Gastroesophageal sphincter (tissue), 4 donors: ENCODE measurements around a stretch of chr20.

DNA sequence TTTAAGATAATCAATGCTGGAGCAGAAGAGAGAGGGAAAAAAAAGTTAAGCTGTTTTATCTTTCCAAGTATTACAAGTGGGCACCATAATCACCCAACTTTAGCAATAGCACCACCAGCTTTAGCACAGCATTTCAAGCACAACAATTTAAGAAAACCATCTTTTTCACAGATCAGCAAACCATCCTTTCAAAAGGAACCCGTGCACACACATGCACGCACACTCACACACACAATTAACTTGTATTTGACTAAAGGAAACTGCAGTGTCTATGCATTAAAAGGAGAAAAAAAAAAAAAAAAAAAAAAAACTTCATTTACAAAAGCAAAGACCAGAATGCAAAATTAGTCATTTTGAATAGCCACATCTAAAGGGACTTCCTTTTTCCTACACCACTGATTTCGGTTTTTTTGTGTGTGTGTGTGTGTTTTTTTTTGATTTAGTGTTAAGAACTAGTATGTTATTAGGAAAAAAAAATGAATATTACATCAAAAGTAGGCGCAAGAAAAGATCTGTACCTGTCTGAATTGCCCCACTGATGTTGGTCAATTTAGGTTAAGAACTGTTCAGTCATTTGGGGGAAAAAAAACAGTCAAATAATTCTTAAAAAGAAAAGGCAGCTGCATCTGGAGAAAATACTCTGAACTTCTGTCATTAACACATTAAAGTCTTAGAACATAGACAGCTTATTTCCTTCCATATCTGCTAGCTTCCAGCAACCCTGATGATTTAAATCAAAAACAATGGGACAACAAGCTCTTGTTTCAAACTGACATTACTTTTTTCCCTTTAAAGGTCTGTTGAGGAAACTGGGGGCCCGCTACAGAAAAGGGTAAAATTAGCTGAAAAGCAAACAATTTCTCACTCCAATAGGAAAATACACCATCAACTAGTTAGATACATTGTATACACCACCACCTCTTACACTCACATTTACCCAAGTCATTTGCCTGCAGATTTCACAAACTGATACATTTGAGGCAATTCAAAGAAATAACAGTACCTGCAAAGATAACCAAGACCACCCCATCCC lies 6.1 kb downstream of the ZMYND8 start:
- PRO-cap, result unidirectional peak, plus-strand start at position 347 of the sequence
- RAMPAGE, long total RNA, 4 experiments, result no peak in any of the 4 experiments

GRCh38 chr20:47411111-47411649 lies 54.7 kb upstream of the ZMYND8 start:
- PRO-cap, result bidirectional peak, plus-strand start at chr20:47411498, minus-strand start at chr20:47411338
- RAMPAGE, long total RNA, 4 experiments, result no peak in any of the 4 experiments

DNA sequence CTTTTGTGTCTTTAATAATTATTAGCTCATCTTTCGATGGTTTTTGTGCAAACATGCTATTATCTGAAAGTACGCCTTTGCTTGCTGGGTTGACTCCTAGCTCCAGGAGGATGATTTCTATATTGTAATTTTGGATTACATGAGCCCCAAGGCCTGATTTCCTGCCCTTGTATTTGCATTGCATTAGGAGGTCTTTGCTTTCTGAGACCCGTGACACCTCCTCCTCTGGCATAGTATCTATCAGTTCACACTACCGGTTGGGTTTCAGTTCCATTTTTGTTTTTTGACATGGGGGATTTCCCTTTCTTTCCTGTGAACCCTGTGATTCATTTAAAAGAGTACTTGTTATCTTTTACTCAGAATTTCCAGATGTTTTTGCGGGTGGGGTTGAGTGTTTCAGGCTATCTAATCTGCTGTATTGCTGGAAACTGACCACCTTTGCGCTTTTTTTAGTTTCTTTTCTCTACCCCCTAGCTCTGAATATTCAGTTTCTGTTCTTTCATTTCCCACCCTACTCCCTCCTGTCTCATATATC lies 14.6 kb upstream of the NCOA3 start:
- PRO-cap, result no peak
- RAMPAGE, long total RNA, 4 experiments, result no peak in any of the 4 experiments

DNA sequence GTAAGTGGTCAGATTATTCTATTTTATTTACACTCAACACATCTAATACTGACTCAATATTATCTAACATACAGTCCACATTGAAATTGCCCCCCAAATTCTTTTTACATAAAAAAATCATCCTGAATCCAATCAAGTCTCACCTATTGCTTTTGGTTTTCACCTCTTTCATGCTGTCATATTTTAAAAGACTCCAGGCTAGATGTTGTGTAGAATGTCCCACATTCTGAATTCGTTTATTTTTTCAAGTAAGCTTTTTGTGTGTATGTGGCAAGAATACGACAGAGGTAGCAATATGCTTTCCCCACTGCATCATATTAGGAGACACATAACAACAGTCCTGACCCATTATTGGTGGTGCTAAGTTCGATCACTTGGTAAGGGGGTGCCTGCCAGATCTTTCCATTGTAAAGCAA lies 712 bp upstream of the NCOA3 start:
- PRO-cap, result no peak
- RAMPAGE, long total RNA, 4 experiments, result no peak in any of the 4 experiments

DNA sequence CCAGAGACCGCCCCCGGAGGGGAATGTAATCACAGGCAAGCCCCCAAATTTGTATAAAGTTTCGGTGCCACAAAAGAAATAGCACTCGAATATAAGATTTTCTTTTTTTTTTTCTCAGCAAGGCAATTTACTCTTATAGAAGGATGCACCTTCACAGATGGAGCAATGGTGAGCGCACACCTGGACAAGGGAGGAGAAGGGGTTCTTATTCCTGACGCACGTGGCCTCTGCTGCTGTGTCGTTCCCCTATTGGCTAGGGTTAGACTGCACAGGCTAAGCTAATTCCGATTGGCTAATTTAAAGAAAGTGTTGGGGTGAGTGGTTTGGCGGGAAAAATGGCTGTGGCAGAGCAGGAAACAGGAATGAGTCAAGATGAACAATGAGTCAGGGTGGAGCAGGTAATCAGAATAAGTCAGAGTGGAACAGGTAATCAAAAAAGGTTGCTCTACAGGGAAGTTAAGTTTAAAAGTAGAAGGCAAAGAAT lies 19.6 kb downstream of the NCOA3 start:
- PRO-cap, result no peak
- RAMPAGE, long total RNA, 4 experiments, result no peak in any of the 4 experiments

DNA sequence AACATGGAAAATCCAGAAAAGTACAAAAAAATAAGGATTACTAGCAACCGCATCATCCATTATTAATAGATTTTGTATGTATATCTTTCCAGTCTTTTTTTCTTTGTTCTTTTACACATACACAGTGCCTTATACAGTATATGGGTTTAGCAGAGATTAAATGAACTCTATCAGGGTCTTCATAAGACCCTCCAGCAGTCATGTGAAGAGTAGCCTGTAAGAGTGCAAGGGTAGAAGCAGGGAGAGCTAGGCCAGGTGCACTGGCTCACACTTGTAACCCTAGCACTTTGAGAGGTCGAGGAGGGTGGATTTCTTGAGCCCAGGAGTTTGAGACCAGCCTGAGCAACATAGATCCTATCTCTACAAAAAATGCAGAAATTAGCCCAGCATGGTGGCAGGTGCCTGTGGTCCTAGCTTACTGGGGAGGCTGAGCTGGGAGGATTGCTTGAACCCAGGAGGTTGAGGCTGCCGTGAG lies 31.7 kb downstream of the NCOA3 start:
- PRO-cap, result no peak
- RAMPAGE, long total RNA, 4 experiments, result no peak in any of the 4 experiments

GRCh38 chr20:47576389-47577206 lies 74.9 kb downstream of the NCOA3 start:
- PRO-cap, result unidirectional peak, plus-strand start at chr20:47576901
- RAMPAGE, long total RNA, 4 experiments, result no peak in any of the 4 experiments

- PRO-cap, result no peak
- RAMPAGE, long total RNA, 4 experiments, result no peak in any of the 4 experiments
Observed at GRCh38 chr20:47678679-47679054, 106.6 kb downstream of the SULF2 start.

DNA sequence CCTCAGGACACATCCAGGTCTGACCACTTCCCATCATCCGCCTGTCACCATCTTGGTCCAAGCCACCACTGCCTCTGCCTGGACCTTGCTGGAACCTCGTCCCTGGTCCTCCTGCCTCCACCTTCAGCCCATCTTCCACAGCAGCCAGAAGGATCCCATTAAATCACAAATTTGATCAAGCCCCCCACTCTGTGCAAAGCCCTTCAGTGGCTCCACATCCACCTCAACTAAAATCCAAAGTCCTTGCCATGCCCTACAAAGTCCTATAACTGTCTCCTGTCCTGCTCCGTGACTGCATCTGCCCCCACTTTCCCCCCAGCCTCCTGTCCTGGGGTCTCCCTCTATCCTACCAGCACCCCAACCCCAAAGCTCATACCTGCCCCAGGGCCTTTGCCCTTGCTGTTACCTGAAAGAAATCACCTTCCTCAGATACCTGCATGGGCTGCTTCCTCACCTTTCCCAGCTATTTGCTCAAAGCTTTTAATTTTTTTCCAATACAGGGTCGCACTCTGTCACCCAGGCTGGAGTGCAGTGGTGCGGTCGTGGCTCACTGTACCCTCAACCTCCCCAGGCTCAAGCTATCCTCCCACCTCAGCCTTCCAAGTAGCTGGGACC lies 70.7 kb downstream of the SULF2 start:
- PRO-cap, result no peak
- RAMPAGE, long total RNA, 4 experiments, result no peak in any of the 4 experiments

GRCh38 chr20:47785838-47786962 lies 919 bp upstream of the SULF2 start:
- PRO-cap, result bidirectional peak, plus-strand start at chr20:47786058, minus-strand start at chr20:47786049; bidirectional peak, plus-strand start at chr20:47786472, minus-strand start at chr20:47786365; bidirectional peak, plus-strand start at chr20:47786756, minus-strand start at chr20:47786559
- RAMPAGE, long total RNA, 4 experiments, result start-site peak on the minus strand in 3 of 4 experiments, at chr20:47785970-47786585 at its widest, 14 to 215 reads per replicate

GRCh38 chr20:47797048-47797463 lies 11.8 kb upstream of the SULF2 start:
- PRO-cap, result no peak
- RAMPAGE, long total RNA, 4 experiments, result no peak in any of the 4 experiments

GRCh38 chr20:47809705-47810250 lies 24.5 kb upstream of the SULF2 start:
- PRO-cap, result no peak
- RAMPAGE, long total RNA, 4 experiments, result no peak in any of the 4 experiments

- PRO-cap, result no peak
- RAMPAGE, long total RNA, 4 experiments, result no peak in any of the 4 experiments
Observed at GRCh38 chr20:47844170-47844865, 59.0 kb upstream of the SULF2 start.

DNA sequence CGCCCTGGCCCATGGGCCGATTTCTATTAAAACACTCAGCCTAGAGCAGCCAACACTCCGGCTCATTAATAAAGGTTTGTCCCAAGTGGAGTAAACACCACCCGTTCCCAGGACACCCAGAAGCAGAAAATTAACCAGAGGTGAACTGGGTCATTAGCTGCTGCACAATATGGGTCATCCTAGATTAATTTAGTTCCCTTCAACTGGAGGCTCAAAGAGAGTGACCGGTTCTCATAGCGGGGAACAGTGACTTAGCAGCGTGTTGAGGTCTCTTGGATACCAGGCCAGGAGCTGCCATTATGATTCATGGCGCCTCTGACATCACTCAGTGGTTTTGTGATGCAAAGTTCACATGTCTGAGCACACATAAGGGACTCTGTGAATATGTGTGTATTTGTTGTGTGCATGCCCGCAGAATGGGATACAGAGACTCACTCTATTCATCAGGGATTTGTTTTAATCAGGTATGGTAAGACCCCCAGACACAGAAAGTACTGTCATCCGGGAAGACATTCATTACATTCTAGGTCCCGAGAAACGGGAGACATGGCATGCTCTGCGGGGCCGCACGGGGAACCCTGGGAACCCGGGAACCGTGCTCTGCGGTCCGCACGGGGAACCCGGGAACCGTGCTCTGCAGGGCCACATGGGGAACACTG lies 165.3 kb upstream of the SULF2 start:
- PRO-cap, result no peak
- RAMPAGE, long total RNA, 4 experiments, result no peak in any of the 4 experiments

GRCh38 chr20:48372724-48373431 lies 454.9 kb downstream of the PREX1 start:
- PRO-cap, result no peak
- RAMPAGE, long total RNA, 4 experiments, result no peak in any of the 4 experiments

DNA sequence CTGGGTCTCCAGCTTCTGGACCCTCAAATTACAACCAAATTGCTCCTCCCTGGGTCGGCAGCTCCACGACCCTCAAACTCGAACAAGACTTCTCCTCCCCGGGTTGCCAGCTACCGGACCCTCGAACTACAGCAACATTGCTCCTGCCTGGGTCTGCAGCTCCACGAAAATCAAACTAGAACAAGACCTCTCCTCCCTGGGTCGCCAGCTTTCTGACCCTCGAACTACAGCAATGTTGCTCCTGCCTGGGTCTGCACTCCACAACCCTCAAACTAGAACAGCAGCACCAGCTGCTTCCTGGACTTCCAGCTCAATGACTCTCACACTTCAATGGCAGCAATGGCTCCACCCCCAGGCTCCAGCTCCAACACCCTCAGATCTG lies 311.6 kb downstream of the PREX1 start:
- PRO-cap, result no peak
- RAMPAGE, long total RNA, 4 experiments, result no peak in any of the 4 experiments

- PRO-cap, result no peak
- RAMPAGE, long total RNA, 4 experiments, result no peak in any of the 4 experiments
Observed at GRCh38 chr20:48682355-48683180, 145.2 kb downstream of the PREX1 start.

- PRO-cap, result no peak
- RAMPAGE, long total RNA, 4 experiments, result no peak in any of the 4 experiments
Observed at GRCh38 chr20:48686918-48687587, 140.7 kb downstream of the PREX1 start.

DNA sequence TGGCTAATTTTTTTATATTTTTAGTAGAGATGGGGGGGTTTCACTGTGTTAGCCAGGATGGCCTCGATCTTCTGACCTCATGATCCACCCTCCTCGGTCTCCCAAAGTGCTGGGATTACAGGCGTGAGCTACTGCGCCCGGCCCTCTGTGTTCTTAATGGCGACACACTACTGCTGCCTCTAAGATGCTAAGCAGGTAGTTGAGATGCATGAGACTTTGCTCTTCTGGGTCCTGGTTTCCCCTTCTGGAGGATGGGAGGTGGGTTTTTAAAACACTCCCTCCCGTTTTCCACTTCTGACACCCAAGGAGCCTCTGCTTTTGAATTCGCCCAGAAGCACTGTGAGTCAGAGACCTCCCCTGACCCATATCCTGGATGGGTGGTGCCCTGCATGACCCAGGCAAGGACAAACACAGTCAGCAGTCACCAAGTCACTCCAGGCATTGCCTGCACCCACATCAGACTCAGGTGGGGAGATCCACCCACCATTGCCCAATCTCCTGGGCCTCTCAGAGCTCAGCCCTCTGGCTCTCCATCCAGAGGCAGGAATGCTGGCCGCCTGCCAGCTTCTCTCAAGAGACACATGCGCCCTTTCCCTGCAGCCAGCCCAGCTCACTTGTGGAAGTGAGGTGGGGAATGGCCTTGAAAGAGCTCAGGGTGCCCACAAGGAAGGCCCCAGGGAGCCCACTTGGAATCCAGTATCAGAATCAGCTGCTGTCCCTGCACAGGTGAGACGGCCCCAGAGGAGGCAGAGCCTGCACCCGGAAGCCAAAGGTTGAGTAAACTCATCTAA lies 130.1 kb downstream of the PREX1 start:
- PRO-cap, result no peak
- RAMPAGE, long total RNA, 4 experiments, result no peak in any of the 4 experiments

DNA sequence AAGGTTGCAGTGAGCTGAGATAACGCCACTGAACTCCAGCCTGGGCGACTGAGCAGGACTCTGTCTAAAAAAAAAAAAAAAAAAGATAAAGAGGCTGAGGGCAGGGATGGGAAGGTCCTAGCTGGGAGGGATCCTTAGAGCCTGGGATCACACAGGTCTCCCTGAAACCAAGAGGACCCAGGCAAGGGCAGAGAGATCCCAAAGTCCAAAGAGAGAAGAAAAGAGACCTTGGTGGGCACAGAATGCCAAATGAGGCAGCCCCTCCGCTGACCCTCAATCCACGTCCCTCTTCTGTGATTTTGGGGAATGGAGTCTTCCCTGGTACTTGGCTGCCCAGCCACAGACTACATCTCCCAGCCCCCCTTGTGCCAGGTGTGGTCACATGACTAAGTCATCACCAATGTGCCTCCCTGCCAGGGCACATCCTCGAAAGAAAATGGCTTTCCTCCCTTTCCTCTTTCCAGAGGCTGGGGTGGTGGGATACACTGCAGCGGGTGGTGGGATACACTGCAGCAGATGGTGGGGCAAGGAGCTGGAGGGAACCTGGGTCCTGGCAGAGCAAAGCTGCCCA lies 125.6 kb downstream of the PREX1 start:
- PRO-cap, result no peak
- RAMPAGE, long total RNA, 4 experiments, result no peak in any of the 4 experiments